ENCODE results near the gene EMSY.

- RAMPAGE, long total RNA: no peak
- RRBS: no CpG with 5 or more reads among the region's 7 CpGs
These were observed 5.1 kb upstream of the MAP6 start for GRCh38 chr11:75673855-75674442.

DNA sequence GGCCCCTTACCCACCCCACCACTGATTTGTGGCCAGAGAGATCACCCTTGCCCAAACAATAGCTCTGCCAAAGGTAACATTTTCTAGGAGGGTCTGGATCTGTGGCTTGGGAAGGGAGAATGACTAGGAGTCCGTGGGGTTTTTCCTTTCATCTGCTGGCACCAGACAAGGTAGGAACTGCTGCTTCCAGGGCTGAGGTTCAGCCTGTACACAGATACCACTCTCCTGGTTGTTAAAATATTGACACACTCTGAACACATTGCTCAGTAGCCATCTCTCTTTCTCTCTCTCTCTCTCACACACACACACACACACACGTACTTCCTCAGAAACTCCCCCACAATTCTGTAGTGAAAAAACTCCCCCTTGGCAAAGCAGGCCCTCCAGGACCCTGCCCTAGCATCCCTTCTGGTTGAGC, 1.1 kb downstream of the MOGAT2 start:
- RAMPAGE, long total RNA: no peak
- RRBS: no CpG with 5 or more reads among the region's 2 CpGs

DNA sequence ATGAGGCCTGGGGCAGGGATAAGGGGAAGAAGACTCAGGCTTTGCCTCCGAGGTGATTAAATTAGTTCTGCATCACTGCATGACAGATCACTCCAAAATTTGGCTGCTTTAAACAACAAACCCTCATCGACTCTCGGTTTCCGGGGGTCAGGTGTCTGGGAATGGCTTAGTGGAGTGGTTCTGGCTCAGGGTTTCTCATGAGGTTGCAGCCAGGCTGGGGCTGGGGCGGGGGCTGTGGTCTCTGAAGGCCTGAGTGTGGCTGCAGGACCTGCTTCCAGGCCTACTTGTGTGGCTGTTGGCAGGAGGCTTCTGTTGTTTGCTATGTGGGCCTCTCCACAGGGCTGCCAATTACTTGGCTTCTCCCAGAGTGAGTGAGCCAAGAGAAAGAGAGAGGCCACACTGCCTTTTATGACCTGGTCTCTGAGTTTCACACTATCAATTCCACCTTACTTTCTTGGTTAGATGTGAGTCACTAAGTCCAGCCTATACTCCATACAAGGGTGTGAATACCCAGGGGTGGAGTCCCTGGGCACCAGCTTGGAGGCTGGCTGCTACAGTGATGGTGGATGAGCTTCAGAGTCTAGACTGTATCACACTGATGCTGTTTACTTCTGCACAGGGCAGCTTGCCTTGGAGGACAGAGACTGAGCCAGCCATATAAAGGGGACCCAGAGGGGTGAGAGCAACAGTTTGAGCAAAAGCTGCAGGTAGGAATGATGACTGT, 16.0 kb downstream of the MOGAT2 start:
- RAMPAGE, long total RNA: no peak
- RRBS: no CpG with 5 or more reads among the region's 5 CpGs

DNA sequence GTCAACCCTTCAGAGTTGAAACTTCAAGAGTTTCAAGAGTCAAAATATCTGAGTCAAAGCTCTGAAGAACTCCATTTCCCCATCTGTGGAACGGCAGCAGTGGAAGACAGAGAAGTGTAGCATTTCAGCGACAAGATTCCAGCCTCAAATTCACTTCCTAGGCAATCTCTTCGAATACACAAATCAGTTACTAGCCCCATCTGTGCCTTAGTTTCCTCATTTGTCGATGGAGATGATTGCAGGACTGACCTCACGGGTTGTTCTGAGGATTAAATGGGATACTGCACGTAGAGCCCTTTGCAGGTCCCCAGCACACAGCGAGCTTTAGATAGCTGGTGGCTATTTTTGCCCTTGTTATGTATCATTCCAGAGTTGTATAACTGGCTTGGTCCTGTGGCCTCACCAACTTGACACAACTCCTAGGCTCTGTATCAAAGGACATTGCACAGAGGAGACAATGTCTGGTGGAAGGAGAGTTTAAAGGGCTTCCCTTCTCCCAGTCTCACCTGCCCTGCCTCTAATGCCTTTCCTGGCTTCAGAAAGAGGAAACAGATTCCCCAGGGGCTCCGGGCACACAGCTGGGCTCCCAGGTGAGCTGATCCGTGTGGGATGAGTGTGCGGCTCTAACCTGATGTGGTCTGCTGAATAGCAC, 22.8 kb upstream of the DGAT2 start:
- RAMPAGE, long total RNA: no peak
- RRBS: no CpG with 5 or more reads among the region's 10 CpGs

GRCh38 chr11:75786217-75787004, 17.8 kb downstream of the DGAT2 start:
- RAMPAGE, long total RNA: no peak
- RRBS: no CpG with 5 or more reads among the region's 9 CpGs

DNA sequence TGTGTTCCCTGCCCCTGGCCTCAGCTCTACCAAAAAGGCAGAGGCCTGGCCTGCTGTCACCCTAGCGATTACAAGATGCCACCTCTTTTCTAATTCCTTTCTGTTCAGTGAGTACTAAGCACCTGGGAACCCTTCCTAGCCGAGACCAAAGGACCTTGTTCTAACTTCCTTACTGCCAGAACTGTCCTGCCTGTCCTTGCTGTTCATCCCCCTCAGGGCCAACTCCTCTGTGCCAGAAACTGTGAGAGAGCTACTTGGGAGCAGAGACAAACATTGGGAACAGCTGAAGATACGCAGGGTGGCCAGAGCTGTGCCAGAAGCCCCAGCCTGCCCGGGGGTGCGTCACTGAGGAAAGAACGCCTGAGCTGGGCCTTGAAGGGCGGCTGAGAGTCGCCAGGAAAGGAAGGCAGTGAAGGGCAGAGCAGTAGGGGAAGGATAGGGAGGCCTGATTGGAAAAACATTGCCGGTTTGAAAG, 12.7 kb upstream of the UVRAG start:
- RAMPAGE, long total RNA: no peak
- RRBS: no CpG with 5 or more reads among the region's 9 CpGs

GRCh38 chr11:75889975-75890243, 74.9 kb downstream of the UVRAG start:
- RAMPAGE, long total RNA: no peak
- RRBS: no CpG with 5 or more reads among the region's 3 CpGs

GRCh38 chr11:76071584-76072312, 134.6 kb downstream of the WNT11 start:
- RAMPAGE, long total RNA: no peak
- RRBS: no CpG with 5 or more reads among the region's 3 CpGs

DNA sequence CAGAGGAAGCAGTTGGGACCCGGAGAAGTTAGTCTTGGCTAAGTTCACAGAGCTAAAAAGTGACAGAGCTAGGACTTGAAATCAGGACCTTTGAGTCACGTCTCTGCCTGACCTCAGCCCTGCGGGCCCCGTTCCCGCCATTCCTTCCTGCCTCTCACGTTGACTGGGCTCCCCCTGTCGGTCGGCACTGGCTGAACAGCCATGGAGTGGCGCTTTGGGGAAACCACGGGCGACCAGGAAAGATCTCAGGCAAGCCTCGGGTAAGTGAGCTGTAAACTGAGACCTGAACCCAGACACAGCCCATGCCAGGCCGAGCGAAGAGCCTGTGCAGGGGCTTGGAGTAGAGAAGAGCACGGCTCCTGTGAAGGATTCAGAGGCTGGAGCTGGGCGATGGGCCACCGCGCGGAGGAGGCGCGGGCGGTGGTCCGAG, 54.1 kb downstream of the WNT11 start:
- RAMPAGE, long total RNA: no peak
- RRBS: no CpG with 5 or more reads among the region's 23 CpGs

DNA sequence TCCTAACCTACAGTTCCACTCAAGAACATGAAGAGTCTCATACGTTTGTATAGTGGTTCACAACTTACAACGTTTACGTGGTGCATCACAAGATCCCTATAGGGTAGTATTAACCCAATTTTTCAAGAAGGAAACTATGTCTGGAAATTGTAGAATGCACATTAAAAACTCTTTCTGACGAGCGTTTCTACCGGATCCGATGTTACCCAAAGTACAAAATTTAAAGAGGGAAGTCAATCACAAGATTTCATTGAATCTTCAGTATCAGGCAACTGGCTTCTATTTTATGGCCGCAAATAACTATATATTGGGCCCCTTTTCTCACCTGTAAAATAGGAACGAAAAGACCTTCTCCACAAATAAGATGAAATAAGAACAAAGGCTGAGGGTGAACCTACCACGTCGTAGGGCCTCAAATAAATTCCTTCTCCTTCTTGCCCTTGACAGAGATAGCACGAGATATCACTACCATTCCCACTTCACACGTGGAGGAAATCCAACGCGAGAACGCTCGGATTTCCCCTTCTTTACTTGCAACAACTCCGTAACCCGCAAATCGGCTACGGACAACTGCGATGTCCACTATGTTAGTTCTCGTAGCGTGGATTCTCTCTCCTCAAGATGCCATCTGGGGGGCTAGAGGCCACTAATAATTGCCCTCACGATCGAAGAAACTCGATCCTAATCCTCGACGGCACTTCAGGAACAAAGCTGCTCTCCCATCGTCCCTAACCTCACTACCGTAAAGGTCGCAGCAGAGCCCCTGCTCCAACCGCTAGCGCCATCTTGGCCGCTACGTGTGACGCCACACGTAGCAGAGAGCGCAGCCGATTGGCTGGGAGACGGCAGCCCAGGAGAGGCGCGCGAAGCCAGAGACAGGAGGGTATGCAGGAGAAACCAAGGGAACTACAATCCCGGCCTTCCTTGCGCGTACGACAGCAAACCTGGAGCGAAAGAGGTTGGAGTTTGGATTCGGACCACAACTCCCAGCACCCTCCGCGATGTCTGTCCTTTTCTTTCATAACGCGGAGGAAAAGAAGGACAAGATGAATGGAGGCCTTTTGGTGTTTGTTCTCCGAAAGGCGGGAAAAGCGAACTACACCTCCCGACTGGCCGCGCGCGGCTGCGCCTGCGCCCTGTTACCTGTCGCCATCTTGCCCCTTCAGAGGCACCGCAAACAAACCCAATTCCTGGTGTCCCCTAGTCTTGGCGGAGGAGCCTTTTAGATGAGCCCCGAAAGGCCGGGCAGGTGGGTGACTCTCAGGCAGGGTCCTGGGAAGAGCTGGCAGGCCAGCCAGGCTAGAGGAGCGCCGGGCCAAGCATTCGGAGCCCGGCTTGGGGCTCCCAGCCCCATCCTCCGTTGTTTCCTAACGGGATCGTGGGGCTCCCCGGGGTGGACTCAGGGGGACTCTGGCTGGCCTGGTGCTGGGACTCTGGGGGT, at the start of gene EMSY:
Gene EMSY (plus strand): TSS at position 1,139 of the 1,441 bp plus-strand sequence.
- RAMPAGE, long total RNA: start-site peak on the minus strand centred at position 798 of the sequence, 31 bp wide, 54 and 18 reads in 2 replicates; start-site peak on the plus strand centred at position 1,150 of the sequence, 44 bp wide, 53 and 91 reads in 2 replicates
- RRBS: 2% methylated on average over 8 of the region's 77 CpGs

- RAMPAGE, long total RNA: no peak
- RRBS: 69% methylated on average over 3 of the region's 22 CpGs
These were observed 91.9 kb downstream of the LRRC32 start for GRCh38 chr11:76578358-76579336.

DNA sequence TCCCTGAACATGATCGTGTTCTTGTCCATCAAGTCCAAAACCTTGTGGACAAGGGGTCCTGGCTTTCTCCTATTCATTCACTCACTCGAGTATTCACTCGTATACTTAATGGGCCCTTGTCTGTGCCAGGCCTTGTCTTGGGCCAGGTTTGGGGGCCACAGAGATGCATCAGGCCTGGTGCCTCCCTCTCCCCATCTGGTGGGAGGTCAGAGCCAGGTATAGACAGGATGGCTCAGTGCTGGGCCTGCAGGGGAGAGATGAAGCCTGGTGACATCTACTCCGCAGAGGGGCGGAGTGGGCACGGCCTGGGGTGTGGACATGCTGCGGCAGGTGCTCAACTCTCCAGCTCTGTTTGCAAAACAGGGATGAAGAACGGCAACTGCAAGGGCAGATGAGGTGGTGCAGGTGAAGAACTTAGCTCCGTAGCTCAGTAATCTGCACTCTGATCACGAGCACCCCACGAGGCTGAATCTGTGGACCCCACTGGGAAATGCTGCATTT, 78.6 kb downstream of the LRRC32 start:
- RAMPAGE, long total RNA: no peak
- RRBS: no CpG with 5 or more reads among the region's 11 CpGs

- RAMPAGE, long total RNA: no peak
- RRBS: no CpG with 5 or more reads among the region's 2 CpGs
These were observed 38.7 kb downstream of the LRRC32 start for GRCh38 chr11:76631781-76632359.

- RAMPAGE, long total RNA: no peak
- RRBS: no CpG with 5 or more reads among the region's 9 CpGs
These were observed 48.0 kb upstream of the TSKU start for GRCh38 chr11:76734963-76735658.

- RAMPAGE, long total RNA: no peak
- RRBS: no CpG with 5 or more reads among the region's 7 CpGs
These were observed 25.2 kb upstream of the TSKU start for GRCh38 chr11:76757933-76758446.

DNA sequence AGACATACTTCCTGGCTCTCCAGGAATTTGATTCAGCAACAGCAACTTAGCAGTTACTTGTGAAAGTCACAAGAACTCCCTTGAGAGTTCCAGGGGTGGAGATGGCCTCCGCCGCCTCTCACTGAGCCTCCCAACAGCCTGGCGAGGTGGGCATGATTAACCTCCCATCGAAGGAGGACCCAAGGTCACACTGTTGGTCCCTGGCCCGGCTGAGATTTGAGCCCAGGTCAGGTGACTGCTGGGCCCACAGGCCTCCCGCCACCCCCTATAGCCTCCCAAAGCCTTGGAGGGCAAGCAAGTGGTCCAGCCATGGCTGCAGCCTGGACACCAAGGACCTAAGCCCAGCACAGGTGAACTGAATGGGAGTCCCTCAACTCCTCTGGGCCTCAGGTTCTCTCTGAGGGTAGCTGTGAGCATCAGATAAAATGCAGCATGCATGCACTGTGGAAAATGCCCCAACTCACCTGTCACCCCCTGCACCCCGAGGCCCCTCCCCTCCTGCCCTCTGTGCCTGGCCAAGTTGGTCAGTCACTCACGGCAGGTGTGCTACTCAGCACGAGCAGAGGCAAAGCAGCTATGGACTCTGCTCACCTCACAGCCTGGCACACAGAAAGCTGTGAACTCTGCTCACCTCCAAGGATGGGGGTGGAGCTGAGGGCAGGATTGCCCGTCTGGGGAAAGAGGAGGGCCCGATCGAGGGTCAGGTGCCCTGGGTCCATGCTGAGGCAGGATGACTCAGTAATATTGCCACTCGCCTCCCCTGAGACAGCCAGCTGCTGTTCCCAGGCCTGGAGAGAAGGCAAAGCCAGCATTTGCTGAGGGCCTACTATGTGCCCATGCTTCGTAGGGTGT, 13.8 kb upstream of the TSKU start:
- RAMPAGE, long total RNA: no peak
- RRBS: no CpG with 5 or more reads among the region's 14 CpGs

GRCh38 chr11:76885796-76886467, 25.2 kb downstream of the ACER3 start:
- RAMPAGE, long total RNA: no peak
- RRBS: no CpG with 5 or more reads among the region's 5 CpGs

DNA sequence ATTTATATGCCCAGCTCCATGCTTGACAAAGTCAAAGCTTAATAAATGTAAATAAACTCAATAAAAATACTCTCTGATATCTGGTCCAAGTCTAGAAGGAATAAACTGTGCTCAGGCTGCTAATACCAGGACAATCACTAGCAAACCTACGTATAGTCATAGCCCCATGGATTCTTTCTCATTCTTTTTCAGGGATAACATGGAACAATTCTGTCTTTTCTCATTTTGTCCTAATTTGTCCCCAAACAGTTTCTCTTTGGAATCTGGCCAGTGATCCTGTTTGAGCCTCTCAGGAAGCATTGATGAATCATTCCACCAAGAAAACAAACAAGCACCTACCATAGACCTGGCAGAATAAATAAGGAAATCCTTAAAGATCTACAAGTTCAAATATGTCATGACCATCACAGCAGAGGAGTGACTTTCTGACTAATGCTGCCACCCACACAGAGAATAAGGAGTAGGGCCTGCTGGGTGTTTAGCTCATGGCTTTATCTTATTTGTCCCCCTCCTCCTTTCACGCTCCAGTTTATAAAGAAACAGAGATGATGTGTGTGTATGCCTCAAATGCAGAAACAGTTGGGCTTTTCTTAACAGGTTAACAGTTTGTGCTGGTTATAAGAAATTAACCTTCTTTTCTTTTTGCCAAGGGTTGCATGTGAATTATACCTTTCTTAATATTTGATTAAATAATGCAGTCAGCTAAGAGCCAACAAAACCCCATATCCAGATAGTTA, 14.0 kb upstream of the B3GNT6 start:
- RAMPAGE, long total RNA: no peak
- RRBS: no CpG with 5 or more reads among the region's 2 CpGs

DNA sequence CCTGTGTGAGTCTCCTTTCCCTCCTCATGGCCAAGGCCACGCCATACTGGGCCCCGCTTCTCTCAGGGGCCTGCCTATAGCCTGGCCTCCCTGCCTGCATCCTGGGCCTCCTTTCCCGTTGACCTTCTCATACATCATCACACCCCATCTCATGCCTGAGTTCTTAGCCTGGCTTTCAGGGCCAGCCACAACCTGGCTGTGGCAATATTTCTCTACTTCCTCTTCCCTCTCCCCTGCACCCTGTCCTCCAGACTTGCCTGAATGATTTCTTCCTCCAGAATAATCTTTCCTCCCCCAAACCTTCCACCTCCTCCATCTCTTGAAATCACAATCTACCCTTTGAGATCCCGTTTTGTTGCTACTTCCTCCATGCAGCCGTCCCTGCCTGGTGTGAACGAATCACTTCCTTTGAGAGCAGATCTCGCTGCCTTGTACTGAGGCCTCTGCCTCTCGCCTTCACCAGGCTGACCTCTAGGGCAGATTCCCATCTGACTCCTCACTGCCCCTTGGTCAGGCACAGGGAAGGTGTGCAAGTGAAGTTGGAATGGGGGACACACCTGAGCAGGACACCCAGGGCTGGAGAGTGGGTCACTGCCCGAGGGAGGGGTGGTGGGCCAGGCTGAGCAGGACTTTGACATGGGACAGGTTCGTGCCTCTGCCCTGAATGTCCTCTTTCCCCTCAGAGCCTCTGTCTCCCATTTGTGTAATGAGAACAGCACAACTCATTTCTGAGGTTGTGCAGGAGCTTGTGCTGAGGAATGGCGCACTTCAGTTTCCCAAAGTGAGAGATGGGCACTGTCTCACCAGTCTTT, 5.4 kb downstream of the CAPN5 start:
- RAMPAGE, long total RNA: no peak
- RRBS: no CpG with 5 or more reads among the region's 11 CpGs

DNA sequence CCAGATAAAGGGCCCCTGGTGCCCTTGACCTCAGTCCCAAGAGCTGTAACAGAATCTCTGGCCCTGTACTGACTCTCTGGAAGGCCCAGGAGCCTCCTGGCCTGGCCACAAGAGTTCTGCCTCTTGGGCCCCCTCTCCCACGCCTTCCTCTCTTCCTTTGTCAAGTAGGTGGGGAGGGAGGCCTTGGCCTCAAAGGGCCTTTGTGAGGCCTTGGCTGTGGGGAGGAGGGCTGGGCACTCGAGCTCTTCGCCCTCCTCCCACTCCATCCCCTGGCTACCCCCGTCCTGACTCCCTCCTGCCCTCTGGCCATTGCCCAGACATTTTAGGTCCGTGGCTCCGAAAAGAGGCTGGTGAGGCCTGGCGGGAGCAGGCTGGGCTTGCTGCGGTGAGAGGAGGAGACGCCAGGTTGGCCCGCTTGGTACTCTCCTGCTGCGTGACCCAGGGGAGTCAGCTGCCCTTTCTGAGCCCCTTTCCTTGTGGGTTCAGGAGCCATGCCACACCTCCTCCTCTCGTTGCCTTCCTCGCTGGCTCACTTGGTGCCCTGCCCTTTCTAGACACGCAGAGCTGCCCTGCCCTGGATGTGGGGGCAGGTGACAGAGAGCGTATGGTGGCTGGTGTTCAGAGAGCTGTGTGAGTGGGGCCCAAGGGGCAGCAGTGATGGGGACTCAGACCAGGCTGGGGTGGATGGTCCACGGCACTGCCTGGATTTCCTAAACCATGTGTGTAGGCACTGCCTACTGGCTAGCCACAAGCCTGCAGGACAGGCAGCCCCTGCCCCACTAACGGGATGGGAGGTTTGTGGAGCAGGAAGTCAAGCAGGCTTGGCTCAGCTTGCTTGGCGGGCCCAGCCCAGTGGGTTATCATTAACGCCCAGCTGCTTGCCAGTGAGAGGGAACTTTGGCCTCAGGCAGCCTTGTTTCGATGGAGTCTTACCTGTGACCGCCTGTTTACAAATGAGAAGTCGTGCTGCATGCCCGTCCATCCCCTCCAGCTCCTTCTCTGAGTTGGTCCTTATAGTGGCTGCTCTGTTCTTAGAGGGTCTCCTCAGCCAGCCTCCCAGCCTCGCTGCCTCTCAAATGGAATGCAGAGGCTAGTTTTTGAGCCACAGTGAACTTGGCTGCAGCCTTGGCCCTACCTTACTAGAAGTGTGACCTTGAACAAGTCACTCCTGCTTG, 15.8 kb upstream of the OMP start:
- RAMPAGE, long total RNA: no peak
- RRBS: no CpG with 5 or more reads among the region's 24 CpGs

Measured in epithelial cell of proximal tubule (primary cell).